ENCODE results near the genes GSTM4 and PROK1.

GRCh38 chr1:109377276-109377908, 20.3 kb downstream of the SORT1 start:
- PRO-cap = no peak
- RAMPAGE, long total RNA, 3 experiments = no peak in any of the 3 experiments

DNA sequence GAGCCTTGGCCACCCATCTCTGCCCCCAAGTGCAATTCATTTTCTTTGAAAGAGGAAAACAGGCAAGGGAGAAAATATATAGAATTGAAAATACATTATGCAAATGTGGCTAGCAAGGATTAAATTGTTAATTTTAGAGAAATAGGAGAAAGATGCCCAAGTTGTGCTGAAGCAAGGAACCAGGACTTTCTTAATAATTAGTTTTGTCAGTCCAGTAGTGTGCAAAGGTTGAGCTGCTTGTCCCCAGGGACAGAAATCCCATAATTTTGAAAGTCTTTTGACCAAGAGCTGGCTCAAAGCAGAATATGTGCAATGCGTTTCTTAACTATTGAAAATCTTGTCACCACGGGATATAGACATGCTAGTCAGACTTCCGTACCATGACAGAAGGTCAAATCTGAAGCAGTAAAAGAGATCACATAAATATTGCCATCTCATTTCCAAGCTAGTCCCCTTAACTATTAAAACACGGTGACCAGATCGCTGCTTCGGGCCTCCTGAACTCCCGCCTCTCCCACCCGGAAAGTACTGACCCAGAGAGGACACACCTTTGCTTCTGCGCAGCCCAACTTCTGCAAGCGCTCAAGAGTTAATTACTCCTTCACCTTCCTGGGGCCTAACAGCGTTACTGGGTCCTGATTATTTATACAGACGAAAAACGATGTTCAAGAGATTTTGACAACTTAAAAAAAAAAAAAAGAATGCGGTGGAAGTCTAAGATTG, 898 bp downstream of the SORT1 start:
- PRO-cap = bidirectional peak, plus-strand start at position 478 of the sequence, minus-strand start at position 195 of the sequence; bidirectional peak, plus-strand start at position 592 of the sequence, minus-strand start at position 527 of the sequence
- RAMPAGE, long total RNA, 3 experiments = no peak in any of the 3 experiments

GRCh38 chr1:109482927-109483564, 659 bp upstream of the ATXN7L2 start:
- PRO-cap = no peak
- RAMPAGE, long total RNA, 3 experiments = no peak in any of the 3 experiments

GRCh38 chr1:109532179-109532697, 7.4 kb upstream of the GPR61 start:
- PRO-cap = no peak
- RAMPAGE, long total RNA, 3 experiments = no peak in any of the 3 experiments

GRCh38 chr1:109625571-109626207, 6.1 kb downstream of the AMPD2 start:
- PRO-cap = no peak
- RAMPAGE, long total RNA, 3 experiments = no peak in any of the 3 experiments

DNA sequence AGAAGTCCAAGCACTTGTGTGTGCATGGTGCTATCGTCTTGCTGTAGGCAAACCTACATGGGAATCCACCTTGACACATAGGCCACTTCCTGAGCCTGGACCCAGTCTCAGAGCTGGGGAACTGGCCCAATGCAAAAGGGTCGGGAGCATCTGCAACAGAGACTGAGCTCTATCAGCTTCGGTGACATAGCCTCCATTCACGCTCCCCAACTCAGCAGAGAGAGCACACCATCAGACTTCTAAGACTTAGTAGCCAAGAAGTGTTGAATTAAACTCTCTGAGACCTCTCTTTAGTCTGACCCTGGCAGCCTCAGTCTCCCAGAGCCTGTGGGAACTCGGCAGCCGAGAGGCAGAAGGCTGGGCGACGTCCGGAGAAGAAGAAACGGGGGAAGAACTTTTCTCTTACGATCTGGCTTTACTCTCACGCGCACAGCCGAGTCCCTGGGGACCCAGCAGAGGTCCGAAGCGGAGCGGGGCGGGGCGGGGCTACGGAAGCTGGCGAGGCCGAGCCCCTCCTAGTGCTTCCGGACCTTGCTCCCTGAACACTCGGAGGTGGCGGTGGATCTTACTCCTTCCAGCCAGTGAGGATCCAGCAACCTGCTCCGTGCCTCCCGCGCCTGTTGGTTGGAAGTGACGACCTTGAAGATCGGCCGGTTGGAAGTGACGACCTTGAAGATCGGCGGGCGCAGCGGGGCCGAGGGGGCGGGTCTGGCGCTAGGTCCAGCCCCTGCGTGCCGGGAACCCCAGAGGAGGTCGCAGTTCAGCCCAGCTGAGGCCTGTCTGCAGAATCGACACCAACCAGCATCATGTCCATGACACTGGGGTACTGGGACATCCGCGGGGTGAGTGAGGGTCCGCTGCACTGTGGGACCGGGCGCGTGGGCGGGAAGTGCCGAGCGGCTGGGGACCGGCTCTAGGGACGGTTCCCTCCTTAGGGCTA, at the start of gene GSTM4:
GSTM4 (plus strand) TSS at position 516 of the 940 bp plus-strand sequence.
- PRO-cap = bidirectional peak, plus-strand start at position 518 of the sequence, minus-strand start at position 462 of the sequence
- RAMPAGE, long total RNA, 3 experiments = start-site peak on the plus strand in 3 of 3 experiments, centred at positions 528 to 748 of the sequence, 22 to 119 reads per replicate

GRCh38 chr1:109764812-109765317, 1.1 kb upstream of the EPS8L3 start:
- PRO-cap = no peak
- RAMPAGE, long total RNA, 3 experiments = no peak in any of the 3 experiments

- PRO-cap = no peak
- RAMPAGE, long total RNA, 3 experiments = no peak in any of the 3 experiments
Observed at GRCh38 chr1:109773646-109774005, 9.9 kb upstream of the EPS8L3 start.

GRCh38 chr1:109821986-109822810, 58.5 kb upstream of the EPS8L3 start:
- PRO-cap = bidirectional peak, plus-strand start at chr1:109822379, minus-strand start at chr1:109822266
- RAMPAGE, long total RNA, 3 experiments = no peak in any of the 3 experiments

DNA sequence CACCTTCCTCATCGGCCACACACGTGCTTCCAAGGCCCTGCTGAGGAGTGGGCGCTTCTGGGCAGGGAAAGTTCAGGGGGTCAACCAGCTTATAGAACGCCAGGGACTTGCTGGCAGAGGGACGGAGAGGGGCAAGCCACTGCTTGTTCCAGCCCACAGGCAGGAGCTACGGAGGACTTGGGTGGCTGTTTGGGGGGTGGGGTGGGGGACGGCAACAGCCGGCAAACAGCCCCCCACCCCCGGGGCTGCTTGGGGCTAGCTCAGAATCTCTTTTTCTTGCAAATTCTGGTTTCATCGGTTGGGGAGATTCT, 754 bp downstream of the CSF1 start:
- PRO-cap = no peak
- RAMPAGE, long total RNA, 3 experiments = no peak in any of the 3 experiments

DNA sequence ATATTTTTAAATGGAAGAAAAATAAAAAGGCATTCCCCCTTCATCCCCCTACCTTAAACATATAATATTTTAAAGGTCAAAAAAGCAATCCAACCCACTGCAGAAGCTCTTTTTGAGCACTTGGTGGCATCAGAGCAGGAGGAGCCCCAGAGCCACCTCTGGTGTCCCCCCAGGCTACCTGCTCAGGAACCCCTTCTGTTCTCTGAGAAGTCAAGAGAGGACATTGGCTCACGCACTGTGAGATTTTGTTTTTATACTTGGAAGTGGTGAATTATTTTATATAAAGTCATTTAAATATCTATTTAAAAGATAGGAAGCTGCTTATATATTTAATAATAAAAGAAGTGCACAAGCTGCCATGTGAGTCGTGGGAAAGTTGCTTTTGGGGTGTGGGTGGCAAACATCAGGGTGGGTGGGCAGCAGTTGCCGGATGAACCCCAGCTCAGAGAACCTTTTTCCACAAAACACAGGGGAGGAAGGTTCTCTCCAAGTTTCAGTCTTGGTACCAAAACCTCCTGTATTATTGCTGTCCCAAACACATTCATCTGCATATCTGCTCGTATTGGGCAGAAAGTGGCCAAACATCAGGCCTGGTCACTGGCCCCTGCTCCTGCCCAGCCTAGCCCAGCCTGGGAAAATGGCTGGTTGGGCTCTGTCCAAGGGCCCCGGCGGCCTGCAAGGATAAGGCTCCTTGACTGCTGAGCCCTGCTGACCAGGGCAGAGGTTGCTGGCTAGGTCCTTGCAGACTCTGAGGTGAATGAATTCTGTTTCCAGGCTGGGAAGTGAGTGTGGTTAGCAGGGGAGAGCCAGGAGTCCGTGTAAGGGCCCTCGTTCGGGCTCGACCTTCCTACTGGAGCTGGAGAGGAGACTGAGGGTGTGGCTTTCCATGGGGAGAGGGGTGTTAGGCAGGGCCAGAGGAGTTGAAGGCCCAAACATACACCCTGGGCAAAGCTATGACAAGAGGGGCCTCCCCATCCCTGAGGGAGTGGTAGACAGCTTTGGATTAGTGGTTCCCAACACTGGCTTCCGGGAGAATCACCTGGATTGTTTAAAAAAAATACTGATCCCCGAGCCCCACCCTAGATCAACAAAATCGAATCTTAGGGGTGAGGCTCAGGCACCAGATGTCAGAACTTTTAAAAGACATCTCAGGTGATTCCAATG, 20.4 kb downstream of the CSF1 start:
- PRO-cap = unidirectional peak, plus-strand start at position 701 of the sequence
- RAMPAGE, long total RNA, 3 experiments = no peak in any of the 3 experiments

- PRO-cap = unidirectional peak, minus-strand start at chr1:109990448
- RAMPAGE, long total RNA, 3 experiments = no peak in any of the 3 experiments
Observed at GRCh38 chr1:109990161-109990859, 5.7 kb downstream of the AHCYL1 start.

GRCh38 chr1:110018124-110018837, 16.1 kb upstream of the STRIP1 start:
- PRO-cap = no peak
- RAMPAGE, long total RNA, 3 experiments = no peak in any of the 3 experiments

GRCh38 chr1:110067789-110068371, 2.6 kb downstream of the ALX3 start:
- PRO-cap = no peak
- RAMPAGE, long total RNA, 3 experiments = no peak in any of the 3 experiments

DNA sequence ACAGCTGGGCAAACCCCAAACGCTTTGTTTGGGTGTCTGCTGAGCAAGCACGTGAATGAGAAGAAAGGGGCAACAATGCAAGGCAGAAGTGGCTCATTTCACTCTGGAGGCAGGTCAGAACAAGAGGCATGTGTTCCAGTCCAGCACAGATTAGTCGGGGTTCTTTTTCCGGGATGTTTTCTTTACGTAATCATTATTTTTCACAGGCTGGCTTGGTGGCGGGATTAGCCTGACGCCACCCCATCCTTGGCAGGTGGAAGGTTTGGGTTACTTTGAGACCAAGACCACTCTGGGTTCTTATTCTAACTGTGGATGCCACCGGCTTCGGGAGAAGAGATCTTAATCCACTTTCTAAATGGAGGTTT, 33.7 kb downstream of the KCNC4 start:
- PRO-cap = no peak
- RAMPAGE, long total RNA, 3 experiments = no peak in any of the 3 experiments

GRCh38 chr1:110330096-110330623, 9.0 kb upstream of the RBM15 start:
- PRO-cap = no peak
- RAMPAGE, long total RNA, 3 experiments = no peak in any of the 3 experiments

DNA sequence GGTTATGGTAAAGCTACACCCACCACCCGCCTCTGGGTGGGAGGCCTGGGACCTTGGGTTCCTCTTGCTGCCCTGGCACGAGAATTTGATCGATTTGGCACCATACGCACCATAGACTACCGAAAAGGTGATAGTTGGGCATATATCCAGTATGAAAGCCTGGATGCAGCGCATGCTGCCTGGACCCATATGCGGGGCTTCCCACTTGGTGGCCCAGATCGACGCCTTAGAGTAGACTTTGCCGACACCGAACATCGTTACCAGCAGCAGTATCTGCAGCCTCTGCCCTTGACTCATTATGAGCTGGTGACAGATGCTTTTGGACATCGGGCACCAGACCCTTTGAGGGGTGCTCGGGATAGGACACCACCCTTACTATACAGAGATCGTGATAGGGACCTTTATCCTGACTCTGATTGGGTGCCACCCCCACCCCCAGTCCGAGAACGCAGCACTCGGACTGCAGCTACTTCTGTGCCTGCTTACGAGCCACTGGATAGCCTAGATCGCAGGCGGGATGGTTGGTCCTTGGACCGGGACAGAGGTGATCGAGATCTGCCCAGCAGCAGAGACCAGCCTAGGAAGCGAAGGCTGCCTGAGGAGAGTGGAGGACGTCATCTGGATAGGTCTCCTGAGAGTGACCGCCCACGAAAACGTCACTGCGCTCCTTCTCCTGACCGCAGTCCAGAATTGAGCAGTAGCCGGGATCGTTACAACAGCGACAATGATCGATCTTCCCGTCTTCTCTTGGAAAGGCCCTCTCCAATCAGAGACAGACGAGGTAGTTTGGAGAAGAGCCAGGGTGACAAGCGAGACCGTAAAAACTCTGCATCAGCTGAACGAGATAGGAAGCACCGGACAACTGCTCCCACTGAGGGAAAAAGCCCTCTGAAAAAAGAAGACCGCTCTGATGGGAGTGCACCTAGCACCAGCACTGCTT, 1.8 kb downstream of the RBM15 start:
- PRO-cap = no peak
- RAMPAGE, long total RNA, 3 experiments = no peak in any of the 3 experiments

DNA sequence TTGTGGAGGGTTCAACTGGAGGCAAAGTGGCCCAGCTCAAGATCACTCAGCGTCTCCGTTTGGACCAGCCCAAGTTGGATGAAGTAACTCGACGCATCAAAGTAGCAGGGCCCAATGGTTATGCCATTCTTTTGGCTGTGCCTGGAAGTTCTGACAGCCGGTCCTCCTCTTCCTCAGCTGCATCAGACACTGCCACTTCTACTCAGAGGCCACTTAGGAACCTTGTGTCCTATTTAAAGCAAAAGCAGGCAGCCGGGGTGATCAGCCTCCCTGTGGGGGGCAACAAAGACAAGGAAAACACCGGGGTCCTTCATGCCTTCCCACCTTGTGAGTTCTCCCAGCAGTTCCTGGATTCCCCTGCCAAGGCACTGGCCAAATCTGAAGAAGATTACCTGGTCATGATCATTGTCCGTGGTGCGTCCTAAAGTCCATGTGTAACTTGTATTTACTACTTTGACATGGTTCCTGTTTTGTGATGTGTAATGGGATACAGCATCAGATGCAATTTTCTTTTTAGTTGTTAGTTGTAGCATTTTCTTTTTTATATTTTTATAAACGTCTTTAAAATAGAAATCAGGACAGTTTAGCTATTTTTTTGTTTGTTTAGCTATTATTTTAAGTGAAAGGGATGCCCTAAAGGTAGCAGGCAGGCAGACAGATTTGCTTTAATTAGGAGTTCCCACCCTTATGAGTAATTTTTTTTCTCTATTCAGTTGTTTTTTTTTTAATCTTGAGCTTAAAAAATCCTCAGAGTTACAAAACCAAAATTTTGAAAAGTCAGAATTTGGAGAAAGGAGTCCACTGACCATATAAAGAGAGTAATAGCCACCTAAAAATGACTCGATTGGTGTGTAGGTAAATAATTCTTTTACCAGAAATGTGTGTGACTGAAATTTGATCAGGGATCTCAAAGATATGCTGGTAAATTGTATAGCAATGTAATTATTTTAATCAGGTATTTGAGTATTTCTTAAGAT, 3.0 kb downstream of the RBM15 start:
- PRO-cap = bidirectional peak, plus-strand start at position 167 of the sequence, minus-strand start at position 191 of the sequence
- RAMPAGE, long total RNA, 3 experiments = no peak in any of the 3 experiments

- PRO-cap = no peak
- RAMPAGE, long total RNA, 3 experiments = start-site peak on the plus strand in 2 of 3 experiments, at chr1:110451142-110451161 at its widest, 5 to 17 reads per replicate
Observed at GRCh38 chr1:110450891-110451504, at the start of gene PROK1. Gene PROK1 (plus strand): TSS chr1:110451149.

DNA sequence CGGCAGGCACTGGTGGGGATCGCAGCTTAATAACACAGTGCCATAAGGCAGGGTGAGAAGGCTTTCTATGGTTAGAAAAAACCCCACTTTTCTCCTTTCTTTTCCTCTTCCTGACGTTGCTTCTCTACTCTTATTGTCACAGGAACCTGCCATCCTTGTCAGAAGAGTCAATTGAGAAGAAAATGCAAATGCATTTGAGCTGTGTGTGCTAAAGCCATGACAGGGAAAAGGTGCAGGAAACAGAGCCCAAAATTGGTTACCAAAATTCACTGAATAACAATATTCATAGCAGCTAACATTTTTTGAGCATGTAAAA, 15.0 kb upstream of the KCNA10 start:
- PRO-cap = no peak
- RAMPAGE, long total RNA, 3 experiments = no peak in any of the 3 experiments

Data from gastrocnemius medialis (tissue), 3 donors.